Mesenchymal stem cell of Wharton's jelly (primary cell): ENCODE measurements around a stretch of chr10.

GRCh38 chr10:69323773-69324200, 5.1 kb downstream of the HK1 start:
- CAGE, long polyA plus RNA = no peak

GRCh38 chr10:69334128-69334821, 15.6 kb downstream of the HK1 start:
- CAGE, long polyA plus RNA = no peak

DNA sequence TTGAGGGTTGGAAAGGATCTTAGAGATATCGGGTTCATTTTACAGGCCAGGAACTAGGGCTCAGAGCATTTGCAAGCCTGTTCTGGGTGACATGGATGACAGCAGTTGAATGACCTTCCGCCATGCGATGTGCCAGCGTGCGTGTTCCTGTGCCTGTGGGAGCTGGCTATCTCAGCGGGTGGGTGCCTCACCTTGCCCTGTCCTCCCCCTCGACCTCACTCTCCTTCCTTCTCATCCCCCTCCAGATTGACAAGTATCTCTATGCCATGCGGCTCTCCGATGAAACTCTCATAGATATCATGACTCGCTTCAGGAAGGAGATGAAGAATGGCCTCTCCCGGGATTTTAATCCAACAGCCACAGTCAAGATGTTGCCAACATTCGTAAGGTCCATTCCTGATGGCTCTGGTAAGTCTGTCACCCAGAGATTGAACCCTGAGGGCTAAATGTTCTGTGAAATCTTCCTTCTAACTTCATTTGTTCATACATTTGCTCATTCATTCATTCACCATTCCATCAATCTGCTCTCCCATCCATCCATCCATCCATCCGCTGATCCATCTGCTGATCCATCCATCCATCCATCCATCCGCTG, 25.0 kb downstream of the HK1 start:
- CAGE, long polyA plus RNA = no peak

DNA sequence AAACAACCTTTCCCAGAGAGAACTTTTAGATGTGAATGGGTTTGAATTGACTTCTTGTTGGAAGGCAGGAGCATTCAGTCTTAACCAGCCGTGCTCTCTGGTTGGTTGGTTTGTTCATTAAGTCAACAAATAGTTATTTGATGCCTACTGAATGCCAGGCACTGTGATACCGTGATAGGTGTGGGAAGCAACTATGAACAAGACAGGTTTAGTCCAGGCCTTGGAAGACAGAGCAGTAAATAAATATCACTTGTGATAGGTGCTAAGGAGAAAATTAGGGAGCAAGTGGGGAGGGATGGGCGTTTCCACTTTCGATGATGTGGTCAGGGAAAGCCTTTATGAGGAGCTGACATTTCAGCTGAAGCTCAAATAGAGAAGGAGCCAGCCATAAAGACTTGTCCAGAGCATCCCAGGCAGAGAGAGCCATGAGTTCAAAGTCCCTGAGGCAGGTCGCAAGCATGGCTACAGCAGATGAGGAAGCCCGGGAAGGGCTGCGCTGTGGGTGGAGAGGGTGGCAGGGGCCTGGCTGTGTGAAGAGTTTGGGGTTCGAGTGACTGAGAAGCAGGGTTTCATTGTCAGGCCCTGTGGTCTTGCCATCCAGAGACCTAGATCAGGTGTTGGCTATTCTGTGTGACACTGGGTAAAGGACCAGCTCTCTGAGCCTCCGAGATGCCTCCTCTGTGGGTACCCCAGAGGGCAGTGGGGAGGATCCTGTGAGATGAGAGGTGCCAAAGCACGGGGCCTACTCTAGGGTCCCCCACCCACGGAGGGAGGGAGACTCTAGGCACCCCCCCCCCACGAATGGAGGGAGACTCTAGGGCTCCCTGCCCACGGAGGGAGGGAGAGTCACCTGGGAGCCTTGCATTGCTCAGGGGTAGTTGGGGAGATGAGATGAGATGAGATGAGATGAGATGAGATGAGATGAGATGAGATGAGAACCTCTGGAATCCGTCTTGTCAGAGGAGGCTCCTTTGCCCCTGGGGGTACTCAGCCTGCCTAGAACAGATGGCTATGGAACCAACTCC, 8.2 kb downstream of the TSPAN15 start:
- CAGE, long polyA plus RNA = no peak

DNA sequence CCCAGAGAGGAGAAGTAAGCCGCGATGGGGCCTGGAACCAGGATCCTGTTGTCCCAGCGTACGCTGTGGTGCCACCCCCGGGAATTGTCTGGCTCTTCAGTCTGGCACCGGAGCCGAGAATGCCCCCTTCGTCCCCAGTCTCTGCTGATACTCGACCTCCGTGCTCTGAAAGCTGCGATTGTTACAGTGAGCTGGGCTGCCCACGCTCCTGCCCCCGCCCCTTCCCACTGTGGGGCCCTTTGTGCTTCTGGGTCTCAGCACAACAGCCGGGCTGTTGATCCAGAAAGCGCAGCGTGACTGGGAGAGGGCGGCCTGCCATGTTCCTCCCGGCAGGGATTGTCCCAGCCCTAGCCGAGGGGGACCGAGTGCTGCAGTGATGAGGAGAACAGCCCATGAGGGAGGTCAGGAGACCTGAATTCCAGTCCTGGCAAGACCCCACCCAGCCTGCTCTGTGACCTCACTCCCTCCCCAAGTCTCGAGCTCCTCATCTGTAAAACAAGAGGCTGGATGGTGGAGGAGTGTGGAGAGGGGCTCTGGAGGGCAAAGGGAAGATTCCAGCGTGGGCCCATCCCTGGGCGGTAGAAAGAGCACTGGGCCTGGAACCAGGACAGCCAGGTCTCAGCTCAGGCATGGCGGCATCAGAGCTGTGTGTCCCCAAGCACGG, 43.5 kb downstream of the TSPAN15 start:
- CAGE, long polyA plus RNA = no peak

- CAGE, long polyA plus RNA = no peak
Observed at GRCh38 chr10:69572301-69573272, 635 bp downstream of the NEUROG3 start.

DNA sequence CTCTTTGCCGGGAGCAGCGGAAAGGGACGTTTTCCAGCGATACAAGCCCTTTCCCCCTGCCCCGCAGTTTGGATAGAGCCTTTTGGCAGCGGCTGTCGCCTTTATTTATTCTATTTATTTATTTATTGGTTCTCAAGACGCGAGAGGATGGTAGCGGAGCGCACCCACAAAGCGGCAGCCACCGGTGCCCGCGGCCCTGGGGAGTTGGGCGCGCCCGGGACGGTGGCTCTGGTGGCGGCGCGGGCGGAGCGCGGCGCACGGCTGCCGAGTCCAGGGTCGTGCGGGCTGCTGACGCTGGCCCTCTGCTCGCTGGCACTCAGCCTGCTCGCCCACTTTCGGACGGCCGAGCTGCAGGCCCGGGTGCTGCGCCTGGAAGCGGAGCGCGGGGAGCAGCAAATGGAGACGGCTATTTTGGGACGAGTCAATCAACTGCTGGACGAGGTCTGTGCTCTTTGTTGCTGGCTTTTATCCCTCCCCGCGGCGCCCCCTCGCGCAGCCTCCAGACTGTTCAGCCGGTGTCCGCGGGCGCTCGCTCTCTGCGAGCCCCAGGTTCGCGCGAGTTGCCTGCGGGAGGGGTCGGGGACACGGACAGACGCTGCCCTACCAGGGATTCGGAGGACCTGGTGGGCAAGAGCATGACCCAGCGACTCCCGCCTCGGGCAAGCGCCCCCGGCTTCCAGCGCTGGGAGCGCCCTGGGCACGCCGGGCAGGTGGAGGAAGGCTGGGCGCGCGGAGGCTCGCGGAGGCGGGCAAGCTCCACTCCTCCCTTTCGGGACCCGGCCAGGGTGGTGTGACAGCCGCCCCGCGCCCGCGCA, 778 bp downstream of the COL13A1 start:
- CAGE, long polyA plus RNA = no peak

DNA sequence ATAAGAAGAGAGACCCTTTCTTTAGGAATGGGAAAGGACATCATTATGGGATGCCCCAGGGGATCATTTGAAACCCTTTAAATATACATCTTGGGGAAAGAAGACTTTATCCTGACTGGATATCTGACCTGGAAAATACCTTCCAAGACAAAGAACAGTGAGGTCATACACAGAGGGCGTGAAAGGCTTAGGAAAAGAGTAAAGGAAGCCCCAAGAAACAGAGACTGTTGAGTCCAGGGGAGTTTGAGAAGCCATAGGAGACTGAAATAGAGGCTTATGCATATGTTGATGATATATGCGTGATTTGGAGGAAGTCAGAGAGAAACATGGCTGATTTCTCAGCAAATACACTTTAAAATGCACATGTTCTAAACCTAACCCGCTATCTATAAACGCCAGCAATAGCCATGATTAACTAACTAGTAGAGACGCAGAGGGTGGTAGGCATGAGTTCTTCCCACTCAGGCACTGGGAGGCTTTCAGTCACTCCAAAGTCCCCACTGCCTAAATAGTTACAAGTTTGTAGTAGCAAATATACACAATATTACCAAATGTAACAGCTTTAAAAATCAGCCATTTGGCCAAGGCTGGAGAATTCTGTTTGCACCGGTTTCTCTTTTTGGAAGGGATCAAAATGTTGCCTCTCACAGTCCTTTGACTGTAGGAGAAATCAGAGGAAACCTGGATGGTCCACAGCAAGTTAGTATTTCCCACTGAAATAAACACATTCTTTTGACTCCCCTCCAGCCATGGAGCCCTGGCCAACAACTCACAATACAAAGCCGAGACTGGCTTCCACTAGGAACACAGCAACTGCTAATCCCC, 1.2 kb upstream of the MACROH2A2 start:
- CAGE, long polyA plus RNA = no peak

GRCh38 chr10:70053451-70054667, 1.2 kb downstream of the MACROH2A2 start:
- CAGE, long polyA plus RNA = no peak

DNA sequence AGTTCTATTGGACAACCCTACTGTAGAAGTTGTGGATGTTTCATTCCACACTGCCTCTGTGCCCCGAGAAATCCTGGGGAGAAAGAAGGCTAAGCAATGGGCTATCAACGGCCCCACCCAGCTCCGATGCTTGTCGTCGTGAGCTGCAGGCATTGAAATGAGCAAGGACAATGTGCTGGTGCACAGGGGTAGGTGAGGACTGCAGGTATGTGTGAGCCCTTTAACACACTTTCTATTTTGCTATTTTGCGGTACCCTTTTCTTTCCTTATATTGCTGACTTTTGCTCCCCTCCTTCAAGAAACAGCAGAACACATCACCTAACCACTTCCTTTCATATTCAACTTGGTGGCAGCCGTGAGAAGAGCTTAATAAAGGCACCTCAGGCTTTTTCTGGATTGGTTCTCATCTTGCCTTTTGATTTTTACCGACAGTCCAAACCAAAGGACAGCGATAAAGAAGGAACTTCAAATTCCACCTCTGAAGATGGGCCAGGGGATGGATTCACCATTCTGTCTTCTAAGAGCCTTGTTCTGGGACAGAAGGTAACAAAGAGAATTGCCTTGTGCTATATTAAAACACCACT, 39.2 kb downstream of the AIFM2 start:
- CAGE, long polyA plus RNA = no peak

DNA sequence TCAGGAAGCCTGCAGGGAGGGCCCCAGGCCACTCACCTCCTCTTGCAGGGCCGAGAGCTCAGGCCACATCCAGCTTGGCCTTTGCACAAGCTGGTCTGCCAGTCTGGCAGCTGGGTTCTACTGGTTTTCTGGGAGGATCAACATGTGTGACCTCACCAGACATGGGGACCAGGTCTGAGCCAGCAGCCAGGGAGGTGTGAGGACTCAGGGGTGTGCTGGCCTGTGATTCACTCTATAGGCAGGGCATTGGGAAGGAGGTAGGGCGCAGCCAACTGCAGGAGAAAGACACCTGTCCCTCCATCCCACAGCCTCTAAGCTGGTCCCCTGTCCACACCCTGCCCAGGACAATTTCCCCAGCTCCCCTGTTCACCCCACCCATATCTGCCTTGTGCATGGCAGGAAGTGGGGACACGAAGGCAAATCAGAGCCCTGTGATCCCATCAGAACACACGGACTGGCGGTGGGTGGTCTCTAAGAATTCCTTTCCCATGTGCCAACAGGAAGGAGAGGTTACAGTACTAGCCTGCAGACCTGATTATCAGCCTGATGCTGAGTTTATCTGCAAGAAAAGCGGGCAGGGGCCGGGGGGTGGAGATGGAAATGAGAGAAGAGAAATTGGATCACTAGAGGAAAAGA, 5.6 kb downstream of the LRRC20 start:
- CAGE, long polyA plus RNA = no peak

DNA sequence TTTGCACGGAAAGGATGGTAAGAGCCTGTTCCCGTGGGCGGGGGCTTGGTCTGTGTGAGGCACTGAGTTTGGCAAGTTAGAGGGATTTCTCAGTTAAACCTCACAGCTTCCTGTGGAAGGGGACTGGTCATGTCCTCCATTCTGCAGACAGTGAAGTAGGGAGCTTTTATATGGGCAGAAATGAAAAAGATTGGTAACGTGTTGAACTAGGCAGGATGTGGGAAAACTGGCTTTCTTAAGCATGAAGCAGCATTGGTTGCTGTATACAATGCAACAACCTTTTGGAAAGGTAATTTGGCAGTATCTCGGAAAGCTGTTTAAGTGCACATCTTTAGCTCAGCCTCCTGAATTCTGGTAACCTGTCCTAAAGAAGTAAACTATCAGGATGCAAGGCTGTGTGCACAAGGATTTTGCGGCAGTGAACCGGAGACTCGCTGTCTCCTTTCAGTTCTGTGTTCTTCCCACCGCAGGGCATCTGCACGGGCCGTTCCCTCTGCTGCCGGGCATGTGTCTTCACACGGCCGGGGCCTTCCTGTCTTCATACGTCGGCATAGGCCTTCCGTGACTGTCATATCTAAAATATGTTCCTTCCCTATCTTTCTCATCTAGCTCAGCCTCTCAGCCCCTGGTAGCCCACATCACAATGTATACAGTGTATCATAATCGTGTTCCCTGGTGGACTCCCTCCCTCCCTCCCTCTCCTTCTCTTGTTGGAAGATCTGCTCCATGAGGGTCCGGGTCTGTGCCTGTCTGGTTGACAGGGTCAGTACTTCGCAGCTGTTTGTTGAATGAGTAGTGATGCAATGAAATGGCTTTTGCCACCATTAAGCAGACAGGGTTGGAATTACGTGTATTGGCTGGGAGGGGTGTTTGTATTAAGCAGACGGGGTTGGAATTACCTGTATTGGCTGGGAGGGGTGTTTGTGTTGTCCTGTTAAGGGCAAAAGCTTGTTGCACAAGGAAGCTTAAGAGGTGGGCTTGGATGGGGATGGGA, 16.4 kb downstream of the PALD1 start:
- CAGE, long polyA plus RNA = no peak

GRCh38 chr10:70610308-70610820, 7.8 kb upstream of the PRF1 start:
- CAGE, long polyA plus RNA = no peak

- CAGE, long polyA plus RNA = no peak
Observed at GRCh38 chr10:70817575-70817819, 1.7 kb downstream of the SGPL1 start.

- CAGE, long polyA plus RNA = no peak
Observed at GRCh38 chr10:70885806-70886353, 2.5 kb downstream of the PCBD1 start.

GRCh38 chr10:71358370-71358758, 38.4 kb upstream of the CDH23 start:
- CAGE, long polyA plus RNA = no peak

GRCh38 chr10:71473860-71474419, 77.2 kb downstream of the CDH23 start:
- CAGE, long polyA plus RNA = no peak

DNA sequence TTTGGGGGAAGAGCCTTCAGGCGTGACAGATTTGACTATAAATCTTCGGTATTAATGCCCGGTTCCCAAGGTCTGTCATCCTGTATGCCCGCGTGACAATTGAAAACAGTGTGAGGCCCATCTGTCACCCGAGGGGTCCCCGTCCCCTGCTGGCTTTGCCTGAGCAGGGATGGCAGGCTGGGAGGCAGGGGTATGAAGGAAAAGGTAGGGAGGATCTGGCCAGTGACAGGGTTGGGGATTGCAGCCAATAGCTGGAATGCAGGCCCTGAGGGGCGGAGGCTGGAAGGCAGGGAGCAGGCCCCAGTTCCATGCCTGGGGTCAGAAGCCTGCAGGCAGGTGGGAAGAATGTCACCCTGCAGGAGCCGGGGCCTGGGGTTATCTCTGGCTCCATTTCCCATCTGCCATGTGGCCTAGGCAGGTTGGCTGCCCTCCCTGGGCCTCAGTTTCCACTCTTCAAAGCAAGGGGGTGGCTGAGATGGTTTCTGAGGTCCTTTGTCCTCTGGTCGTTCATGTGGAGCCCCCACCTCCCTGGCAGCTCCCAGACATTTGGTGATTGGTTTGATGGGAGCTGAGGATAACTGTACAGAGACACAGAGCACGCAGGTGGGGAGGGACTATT, 78.9 kb downstream of the CDH23 start:
- CAGE, long polyA plus RNA = no peak

DNA sequence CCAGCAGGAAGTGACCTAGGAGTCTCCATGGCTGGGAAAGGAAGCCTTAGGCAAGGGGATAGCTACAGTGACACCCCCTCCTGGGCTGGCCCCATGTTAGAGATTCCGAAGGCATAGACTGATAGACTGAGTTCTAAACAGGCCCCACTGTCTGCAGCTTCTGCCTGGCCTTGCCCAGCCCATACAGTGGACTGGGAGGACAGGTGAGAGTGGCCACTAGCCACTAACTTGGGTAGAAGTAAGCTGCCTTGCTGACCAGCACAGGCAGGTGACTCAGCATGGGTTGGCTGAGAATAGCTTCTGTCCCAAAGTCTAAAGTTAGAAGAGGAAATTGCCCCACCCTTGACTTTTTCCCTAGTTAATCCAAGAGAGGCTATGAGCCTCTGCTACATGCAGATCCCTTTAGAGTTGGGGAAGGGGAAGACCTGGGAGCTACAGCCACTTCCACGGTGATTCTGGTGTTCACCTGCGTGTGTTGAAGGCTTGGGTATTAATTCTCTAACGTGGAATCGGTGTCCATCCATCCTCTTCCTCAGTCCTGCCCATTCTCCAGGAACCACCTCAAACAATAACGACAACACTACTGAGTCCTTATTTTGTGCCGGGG, 106.1 kb downstream of the C10orf105 start:
- CAGE, long polyA plus RNA = no peak

DNA sequence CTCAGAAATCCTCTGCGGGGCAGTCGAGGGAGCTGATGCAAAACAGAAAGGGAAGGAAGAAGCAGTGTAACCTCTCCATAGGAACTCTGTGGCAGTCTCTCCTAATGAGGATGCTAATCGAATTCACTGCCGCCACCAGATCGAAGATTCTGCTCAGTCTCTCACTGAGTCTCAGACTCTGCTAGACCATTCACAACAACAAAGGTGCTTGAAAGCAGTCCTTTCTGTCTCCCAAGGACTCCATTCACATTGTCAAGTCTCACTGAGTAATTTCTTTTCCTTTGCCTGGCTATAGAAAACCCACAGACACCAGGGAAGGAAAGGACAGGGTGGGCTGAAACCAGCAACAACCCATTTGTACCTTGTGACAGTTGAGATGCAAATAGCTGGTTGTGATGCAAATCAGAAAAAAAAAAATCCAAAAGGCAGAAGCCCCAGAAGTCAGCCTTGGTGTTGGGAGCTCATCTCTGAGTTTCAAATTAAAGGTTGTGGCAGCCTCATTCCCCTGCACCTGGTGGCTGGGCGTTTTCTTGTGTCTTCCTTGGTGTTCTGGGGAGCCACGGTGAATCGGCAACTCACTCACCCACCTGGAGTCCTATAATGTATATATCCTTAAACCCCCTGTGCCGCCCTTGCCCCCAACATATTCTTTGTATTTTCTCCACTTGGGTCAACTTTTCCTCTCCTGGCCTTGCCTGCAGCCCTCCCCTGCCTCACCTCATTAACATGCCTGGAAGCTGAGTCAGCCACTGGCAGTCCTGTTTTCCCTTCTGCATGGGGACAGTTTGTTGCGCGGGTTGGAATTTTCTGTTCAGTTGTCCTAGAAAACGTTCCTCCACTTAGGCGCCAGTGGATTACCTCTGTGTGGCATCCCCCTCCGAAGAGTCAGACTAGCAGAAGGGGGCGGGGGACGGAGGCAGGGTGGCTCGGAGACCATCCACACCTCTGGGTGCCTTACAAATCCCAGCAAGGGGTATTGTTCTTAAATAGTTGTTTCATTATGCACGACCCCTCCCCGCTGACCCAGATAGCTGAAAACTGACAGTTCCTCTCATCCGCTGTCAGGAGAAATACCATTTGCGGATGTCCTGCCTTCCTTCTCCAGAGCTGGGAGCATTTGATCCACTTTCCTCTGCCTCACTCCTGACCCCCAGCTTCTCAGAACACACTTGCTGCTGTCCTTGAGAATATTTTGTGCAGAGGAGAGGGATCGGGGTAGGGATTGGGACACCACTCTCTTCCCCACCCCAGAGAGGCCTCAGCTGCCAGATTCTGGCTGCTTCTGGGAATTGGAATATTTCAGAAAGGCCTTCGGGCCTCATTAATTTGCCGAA, 97.5 kb downstream of the C10orf105 start:
- CAGE, long polyA plus RNA = no peak